Left common carotid artery plus branches (tissue), 1 donor: ENCODE results near the genes NBPF3 and CELA3A.

DNA sequence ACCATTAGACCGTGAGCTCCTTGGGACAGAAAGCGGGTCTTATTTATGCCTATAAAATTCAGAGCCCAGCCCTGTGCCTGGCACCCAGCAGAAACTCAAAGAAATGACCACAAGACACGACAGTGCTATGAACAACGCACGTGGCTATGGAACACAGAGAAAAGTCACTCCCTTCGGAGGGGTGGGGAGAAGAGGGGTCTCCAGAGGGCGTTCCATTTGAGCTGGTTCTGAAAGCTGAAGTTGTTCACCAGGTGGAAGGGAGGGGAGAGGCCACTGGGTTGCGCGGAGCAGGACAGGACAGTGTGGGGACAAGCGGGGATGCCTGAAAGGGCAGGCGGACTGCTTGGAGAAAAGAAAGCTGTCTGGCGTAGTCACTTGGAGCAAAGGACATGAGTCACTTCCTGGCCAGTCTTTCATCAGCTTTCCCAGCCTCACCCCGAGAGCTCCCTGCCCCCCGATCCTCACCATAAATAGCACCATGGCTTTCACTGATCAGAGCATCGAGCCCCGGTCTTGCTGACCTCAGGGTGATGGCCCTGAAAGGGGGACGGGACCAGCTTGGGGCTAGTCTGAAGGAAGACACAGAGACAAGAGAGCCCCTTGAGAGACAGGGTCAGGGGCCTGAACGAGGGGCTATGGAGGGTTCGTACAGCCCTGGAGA lies 28.5 kb downstream of the ECE1 start:
- PRO-cap, result bidirectional peak, plus-strand start at position 523 of the sequence, minus-strand start at position 302 of the sequence

DNA sequence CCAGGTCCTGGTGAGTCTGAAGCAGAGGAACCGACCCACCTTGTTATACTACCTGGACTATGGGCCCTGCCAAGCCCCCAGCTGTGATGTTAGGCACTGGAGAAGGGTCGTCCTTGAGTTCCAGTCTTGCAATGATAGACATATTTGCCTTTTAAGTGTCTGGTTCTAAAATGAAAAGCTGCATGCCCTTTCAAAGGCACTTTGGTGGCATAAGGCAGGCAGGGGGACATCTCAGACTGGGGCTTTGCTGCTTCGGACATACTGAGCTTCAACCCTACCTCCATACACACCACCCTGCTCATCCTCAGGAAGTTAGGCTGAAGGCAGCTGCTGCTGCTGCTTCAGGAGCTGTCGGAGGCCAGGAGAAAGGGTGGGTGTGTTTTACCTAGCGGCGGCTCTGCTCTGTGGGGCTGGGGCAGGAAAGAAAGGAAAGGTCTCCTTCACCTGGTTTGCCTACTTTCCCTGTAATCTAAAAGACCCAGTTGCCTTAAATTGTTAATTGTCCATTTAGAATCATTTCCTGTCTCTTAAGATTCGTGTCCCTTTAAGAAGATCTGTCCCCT lies 19.3 kb downstream of the ECE1 start:
- PRO-cap, result no peak

DNA sequence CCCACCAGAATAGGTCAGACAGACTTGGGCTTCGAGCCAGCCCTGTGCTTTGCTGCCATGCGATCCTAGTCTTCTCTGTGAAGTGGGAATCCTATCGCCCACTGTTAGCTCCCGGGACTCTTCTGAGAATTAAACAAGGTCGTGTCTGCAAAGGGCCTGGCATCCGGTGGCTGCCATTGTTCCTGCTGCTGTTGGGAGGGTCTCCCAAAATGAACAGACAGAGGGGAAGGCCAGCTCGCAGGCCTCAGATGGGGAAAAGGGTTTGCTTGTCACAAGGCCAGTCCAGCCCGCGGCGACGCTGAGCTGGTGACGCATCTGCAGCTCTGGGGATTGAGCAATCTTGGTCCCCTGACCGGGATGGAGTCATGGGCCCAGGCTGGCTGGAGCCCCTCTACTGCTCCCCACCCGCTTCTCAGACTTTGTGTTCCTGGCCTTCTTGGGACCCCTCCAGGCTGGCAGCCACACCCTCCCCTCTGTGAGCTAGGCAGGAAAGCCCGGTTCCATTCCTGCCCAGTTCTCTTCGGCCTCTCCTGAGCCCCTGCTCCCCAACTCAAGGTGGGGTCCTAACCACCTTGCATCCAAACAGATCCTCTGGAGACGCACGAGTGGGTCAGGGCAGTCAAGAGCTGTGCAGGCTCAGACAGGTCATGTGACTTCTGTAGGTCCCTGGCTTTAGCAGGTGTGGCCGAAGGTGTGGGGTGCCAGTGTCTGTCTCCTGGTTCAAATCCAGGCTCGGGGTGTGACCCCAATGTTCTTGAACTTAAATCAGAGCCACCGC lies 27.1 kb upstream of the ECE1 start:
- PRO-cap, result bidirectional peak, plus-strand start at position 513 of the sequence, minus-strand start at position 258 of the sequence

GRCh38 chr1:21326392-21327467 lies 36.5 kb upstream of the ECE1 start:
- PRO-cap, result no peak

- PRO-cap, result unidirectional peak, plus-strand start at chr1:21440139
Observed at GRCh38 chr1:21439709-21440625, at the start of gene NBPF3. Gene NBPF3 (plus strand): TSS chr1:21440137.

DNA sequence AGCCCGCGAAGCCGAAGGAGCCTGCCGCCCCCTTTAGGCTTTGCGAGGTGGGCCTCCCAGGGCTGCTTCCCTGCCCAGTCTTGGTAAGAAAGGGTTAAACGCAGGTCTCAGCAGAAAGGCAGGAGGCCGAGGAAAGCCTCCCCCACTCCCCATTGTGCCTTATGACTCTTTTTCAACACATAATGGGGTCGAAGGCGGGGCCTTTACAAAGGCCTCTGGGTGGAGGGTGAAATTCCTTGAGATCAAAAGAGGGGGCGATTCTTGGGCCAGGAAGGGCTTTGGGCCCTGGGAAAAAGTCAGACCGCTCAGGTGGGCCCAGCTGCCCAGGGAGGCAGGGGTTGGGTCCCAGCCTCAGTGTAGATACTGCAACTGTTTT lies 904 bp downstream of the ALPL start:
- PRO-cap, result no peak

DNA sequence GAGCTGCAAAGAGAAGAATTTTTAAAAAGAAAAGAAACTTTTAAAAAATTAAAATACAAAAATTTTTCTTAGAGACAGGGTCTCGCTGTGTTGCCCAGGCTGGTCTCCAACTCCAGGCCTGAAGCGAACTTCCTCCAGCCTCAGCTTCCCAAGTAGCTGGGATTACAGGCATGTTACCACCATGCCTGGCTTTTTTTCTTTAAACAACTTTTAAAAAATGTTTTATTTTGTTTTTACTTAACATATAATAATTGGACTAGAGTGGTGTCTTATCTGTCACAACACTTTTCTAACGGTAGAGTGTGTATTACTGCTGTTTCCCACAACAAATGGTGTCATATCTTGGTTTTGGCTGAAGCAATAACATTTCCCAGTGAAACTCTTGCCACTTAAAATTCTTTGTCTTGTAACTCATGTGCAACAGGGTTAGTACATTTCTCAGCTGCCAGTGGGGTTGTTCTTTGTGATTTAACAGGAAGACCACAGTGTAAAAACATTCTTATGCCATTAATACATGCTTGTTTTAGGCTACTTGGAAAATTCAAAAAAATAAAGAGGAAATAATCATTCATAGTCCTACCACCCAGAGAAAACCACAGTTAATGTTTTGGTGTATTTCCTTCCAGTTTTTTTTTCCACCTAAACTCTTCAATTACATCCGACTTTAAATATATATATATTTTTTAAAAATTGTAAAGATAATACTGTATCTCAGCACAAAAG lies 43.5 kb downstream of the ALPL start:
- PRO-cap, result no peak

GRCh38 chr1:21651515-21652266 lies 17.5 kb downstream of the RAP1GAP start:
- PRO-cap, result no peak

GRCh38 chr1:21668390-21669201 lies 561 bp downstream of the RAP1GAP start:
- PRO-cap, result no peak

GRCh38 chr1:21676229-21676714 lies 7.1 kb upstream of the RAP1GAP start:
- PRO-cap, result no peak

- PRO-cap, result no peak
Observed at GRCh38 chr1:21705626-21706187, 36.5 kb upstream of the RAP1GAP start.

GRCh38 chr1:21884629-21885788 lies 52.1 kb downstream of the HSPG2 start:
- PRO-cap, result no peak

DNA sequence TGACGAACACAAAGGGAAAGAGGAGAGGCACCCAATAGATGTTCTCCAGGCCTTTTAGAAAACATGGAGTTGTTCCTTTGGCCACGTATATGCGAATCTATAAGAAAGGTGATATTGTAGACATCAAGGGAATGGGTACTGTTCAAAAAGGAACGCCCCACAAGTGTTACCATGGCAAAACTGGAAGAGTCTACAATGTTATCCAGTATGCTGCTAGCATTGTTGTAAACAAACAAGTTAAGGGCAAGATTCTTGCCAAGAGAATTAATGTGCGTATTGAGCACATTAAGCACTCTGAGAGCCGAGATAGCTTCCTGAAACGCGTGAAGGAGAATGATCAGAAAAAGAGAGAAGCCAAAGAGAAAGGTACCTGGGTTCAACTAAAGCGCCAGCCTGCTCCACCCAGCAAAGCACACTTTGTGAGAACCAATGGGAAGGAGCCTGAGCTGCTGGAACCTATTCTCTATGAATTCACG lies 29.0 kb downstream of the HSPG2 start:
- PRO-cap, result no peak

DNA sequence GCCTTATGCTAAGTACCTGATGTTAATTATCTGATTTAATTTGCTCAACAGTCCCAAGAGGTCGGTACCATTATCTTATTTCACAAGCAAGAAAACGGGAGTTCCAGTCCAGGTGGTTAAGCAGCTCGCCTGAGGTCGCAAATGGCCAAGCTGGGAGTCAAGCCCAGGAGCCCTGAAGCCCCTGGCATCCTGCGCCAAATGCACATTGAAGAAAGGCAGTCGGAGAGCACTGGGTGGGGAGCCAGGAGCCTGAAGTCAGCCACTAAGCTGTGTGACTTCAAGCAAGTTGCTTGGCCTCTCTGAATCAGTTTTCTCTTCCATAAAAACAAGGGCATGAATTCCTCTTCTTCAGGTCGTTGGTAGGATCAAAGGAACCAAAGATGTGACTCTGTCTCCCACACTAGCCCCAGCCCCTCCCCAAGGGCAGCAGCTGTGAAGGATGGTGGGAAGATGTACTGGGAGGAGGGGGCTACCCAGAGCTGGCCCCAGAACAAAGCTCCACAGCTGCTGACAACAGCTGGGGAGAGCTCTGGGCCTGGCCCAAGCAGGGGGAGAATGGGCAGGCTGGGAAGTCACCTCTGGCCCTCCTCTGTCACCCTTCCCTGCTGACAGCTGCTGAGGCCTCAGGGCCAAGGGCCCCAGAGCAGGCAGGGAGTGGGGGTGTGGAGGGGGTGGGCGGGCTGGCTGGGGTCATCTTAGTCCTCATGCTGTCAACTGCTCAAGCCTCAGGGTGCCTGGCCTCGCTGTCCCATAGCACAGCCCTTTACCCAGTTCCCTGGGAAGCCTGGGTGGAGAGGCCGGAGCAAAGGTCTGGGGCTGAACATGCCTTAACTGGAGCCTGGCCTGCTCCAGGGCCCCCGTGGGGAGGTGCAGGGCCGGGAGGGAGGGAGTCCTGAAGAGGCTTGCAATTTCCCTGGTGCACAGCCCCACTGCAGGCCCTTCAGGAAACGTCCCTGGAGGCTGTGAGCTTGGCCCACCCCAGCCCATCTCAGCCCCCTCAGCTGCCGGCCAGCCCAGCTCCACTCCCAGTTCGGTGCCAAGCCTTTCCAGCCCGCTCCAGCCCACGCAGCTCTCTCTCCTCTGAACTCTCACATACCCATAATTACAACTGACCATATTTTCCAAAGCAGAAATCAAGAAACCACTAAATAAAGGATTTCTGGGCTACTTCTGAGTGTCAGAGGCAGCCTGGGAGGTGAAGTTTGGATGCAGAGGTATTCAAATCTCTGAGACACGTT lies 25.9 kb downstream of the HSPG2 start:
- PRO-cap, result no peak

GRCh38 chr1:21933384-21934560 lies 3.3 kb downstream of the HSPG2 start:
- PRO-cap, result bidirectional peak, plus-strand start at chr1:21933922, minus-strand start at chr1:21933770

GRCh38 chr1:21940310-21940523 lies 3.1 kb upstream of the HSPG2 start:
- PRO-cap, result no peak

GRCh38 chr1:22001303-22001899 lies at the start of gene CELA3A:
Gene CELA3A (plus strand): TSS chr1:22001657.
- PRO-cap, result no peak

GRCh38 chr1:22024450-22024731 lies 22.9 kb downstream of the CELA3A start:
- PRO-cap, result no peak

GRCh38 chr1:22045873-22046197 lies 6.7 kb upstream of the CDC42 start:
- PRO-cap, result no peak

GRCh38 chr1:22076258-22076609 lies 23.7 kb downstream of the CDC42 start:
- PRO-cap, result no peak